ENCODE measurements around the gene SLC25A33.

DNA sequence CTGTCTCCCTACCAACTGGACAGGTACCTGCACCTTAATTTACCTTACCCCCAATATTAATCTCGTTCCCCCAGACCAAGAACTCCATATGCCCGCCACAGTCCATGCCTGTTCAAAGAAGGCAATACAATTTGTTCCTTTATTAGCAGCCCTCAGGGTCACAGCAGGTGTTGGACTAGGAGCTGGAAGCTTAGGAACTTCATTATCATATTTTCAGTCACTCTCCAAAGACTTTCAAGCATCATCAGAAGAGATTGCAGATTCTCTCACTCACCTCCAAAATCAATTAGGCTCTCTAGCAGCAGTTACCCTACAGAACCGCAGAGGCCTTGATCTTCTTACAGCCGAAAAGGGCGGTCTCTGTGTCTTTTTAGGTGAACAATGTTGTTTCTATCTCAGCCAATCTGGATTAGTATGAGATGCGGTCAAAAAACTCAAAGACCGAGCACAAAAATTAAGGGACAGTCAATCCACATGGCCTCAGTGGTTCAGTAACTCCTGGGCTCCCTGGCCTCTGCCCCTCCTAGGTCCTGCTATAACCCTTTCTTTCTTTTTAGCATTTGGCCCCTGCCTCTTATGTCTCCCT is 19.0 kb upstream of the CA6 start:
- PRO-cap, 4 experiments = no peak in any of the 4 experiments
- RAMPAGE, long total RNA, 2 experiments = no peak in any of the 2 experiments
- RRBS = no CpG with 5 or more reads among the region's 7 CpGs

DNA sequence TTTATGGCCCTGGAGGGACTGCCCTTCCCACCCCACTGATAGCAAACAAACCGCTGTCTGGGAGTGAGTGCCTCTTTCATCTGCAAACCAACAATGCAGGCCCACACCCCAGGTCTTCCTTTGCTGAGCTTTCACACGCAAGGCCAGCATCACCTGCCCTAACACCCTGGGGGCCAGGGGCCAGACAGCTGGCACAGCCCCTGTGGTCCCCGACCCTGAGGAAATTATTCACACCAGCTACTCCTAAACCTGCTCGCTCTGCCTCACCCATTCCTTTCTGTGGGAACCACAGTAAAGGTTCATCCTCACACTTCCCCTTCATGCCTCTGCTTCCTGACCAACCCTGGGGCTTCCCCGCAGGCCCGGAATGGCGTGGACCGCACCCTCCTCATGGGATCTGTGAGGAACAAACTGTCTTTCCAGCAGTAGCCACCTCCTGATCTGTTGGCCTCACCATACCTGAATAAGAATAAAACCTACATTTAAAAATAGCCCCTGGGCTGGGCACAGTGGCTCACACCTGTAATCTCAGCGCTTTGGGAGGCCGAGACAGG is 15.3 kb downstream of the SLC2A7 start:
- PRO-cap, 4 experiments = peak in 1 of 4 experiments; most common minus-strand start position 279 of the sequence (in 1)
- RAMPAGE, long total RNA, 2 experiments = no peak in any of the 2 experiments
- RRBS = no CpG with 5 or more reads among the region's 10 CpGs

DNA sequence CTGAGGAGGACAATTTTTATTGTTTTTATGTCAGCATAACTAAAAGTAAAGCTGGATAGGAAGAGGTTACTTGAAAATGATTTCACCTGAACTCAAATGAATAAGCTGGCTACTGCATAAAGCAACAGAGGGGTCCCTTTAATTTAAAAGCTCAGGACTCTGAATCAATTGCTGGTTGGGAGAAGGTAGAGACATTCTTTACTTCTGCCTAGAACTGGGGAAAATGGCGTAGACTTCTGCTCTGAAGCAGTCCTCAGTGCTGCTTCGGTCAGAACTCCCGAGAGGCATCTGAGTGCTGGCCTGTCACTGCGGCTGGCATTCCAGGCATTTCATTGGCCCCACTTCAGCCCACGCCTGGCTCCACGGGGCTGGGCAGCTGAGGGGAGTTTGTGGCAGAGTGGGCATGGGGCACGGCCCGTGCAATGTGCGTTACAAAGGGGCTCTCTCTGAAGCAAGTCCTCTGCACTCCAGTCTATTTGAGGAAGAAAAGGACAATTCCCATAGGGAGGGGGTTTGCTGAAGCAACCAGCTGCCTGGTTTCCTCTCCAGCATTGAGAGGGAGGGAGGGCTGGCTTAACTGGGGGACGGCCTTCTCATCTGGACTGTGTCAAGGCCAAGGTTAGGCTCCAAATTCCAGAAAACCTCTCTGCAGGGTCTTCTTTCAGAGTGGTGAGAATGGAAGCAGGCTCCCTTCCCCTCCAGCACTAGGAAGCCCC is 20.9 kb upstream of the GPR157 start:
- PRO-cap, 4 experiments = no peak in any of the 4 experiments
- RAMPAGE, long total RNA, 2 experiments = no peak in any of the 2 experiments
- RRBS = no CpG with 5 or more reads among the region's 10 CpGs

GRCh38 chr1:9151400-9152009 is 22.6 kb upstream of the GPR157 start:
- PRO-cap, 4 experiments = no peak in any of the 4 experiments
- RAMPAGE, long total RNA, 2 experiments = no peak in any of the 2 experiments
- RRBS = no CpG with 5 or more reads among the region's 18 CpGs

DNA sequence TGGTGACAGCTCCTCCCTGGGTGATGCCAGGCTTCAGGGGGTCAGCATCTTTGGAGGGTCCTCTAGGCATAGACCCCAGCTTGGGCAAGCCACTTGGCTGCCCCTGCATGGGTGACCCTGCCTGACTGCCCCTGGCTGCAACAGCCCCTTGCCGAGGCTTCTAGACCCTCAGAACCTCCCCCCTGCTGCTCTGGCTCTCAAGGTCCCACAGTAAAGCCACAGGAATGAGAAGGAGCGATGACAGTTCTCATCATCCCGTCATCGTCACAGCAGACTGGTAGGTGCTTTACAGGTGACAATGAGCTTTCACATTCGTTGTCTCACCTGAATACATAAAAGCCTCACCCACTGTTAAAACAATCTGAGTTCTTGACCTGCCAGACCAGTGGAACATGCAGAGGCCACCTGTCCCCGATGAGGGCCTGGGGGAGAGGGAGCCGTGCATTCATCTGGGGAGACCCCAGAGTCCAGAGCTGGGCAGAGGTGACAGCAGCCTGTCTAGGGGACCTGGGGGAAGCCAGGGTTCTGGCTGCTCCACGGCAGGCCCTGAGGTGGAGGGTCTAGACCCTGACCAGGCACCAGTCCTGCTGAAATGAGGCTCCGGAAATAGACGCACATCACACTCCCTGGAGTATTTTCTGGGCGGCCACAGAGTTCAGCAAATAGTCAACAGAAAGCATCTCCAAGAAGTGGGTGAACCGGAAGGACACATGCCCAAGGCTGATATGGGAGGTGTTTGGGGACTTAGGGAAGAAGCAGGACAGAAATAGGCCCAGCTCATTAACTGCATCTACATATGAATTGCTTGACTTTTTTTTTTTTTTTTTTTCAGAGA is 36.2 kb upstream of the GPR157 start:
- PRO-cap, 4 experiments = no peak in any of the 4 experiments
- RAMPAGE, long total RNA, 2 experiments = no peak in any of the 2 experiments
- RRBS = 57% methylated on average over 3 of the region's 12 CpGs

DNA sequence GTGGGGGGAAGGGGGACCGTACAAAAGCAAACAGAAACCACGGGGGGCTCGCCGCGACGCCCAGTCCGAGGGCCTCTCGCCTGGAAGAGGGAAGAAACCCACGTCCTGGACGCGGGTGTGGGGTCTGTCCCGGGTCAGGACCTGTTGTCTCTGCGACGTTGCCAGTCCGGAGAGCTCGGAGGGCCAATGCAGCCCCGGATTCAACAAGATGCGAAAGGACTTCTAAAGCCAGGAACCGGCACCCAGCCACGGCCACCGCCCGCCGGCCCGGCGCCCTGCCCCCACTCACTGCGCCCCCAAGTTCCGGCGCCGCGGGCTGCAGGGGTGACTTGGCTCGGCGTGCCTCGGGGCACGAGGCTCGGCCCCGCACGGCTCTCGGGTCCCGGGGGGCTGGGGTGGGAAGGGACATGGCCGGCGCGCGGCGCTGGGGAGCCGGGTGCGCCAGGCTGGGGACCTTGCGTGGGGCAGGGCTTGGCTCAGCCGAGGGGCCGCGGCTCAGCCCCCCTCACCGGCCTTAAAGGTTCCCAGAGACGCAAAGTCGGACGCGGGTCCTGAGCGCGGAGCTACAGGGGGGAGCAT is 51.8 kb upstream of the H6PD start:
- PRO-cap, 4 experiments = peak in 2 of 4 experiments; most common plus-strand start position 327 of the sequence (in 1); most common minus-strand start position 224 of the sequence (in 1)
- RAMPAGE, long total RNA, 2 experiments = no peak in any of the 2 experiments
- RRBS = 2% methylated on average over 24 of the region's 57 CpGs

DNA sequence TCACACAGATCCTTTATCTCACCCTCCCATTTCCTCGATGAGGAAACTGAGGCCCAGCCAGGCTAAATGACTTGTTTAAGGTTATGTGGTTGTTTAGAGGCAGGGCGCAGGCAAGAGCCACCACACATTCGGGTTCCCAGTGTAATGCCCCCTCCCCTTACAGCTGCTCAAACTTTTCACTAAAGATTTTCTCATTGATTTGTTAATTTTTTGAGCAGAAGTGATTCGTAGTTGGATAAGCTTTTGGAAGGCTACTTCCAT is 5.8 kb downstream of the H6PD start:
- PRO-cap, 4 experiments = no peak in any of the 4 experiments
- RAMPAGE, long total RNA, 2 experiments = no peak in any of the 2 experiments
- RRBS = no CpG with 5 or more reads among the region's 4 CpGs

DNA sequence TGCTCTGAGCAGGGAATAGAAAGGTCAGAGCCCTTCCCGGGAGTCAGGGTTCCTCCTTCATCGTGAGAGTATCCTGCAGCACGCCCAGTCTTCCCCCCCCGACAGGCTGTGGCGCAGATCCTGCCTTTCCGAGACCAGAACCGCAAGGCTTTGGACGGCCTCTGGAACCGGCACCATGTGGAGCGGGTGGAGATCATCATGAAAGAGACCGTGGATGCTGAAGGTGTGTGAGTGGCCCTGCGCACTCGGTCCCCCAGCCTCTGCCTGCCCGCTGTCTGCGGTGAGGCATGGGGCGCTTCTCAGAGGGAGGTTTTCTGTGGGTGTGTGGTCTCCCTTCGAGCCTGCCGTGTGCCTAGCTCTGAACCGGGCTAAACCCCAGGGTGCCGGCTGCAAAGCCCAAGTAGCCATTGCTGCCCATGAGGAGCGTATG is 12.3 kb downstream of the H6PD start:
- PRO-cap, 4 experiments = peak in 1 of 4 experiments; most common plus-strand start position 116 of the sequence (in 1)
- RAMPAGE, long total RNA, 2 experiments = no peak in any of the 2 experiments
- RRBS = no CpG with 5 or more reads among the region's 21 CpGs

DNA sequence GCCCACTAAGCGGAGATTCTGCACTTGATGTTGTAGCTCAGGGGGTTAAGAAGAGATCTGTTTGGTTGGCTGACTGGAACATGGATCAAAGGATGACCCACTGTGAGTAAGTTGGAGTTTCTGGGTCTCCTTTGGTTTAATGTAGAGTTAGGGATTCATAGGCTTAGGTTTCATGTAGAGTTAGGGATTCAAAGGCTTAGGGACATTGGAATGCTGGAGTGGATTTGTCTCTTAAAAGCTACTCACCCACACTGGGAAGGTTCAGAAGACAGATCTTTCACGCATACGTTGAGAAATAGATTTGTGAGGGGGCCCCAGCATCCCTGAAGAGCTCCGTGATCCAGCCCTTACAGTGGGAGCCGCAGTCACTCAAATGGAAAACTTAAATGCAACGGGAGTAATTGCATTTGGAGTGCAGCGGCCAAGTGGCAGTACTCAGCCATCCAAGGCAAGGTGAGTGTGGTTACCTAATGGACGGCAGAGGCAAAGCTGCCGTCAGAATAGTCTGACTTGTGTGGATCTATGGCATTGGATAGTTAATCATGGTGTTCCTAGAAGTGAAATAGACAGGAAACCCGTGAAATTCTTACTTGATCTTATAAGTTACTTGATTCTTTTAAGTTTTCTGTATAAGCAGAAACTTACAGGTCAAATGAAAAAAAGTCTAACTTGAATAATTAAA is 5.1 kb downstream of the SPSB1 start:
- PRO-cap, 4 experiments = no peak in any of the 4 experiments
- RAMPAGE, long total RNA, 2 experiments = start-site peak on the plus strand in 1 of 2 experiments, centred at position 406 of the sequence, 11 reads per replicate
- RRBS = no CpG with 5 or more reads among the region's 10 CpGs

- PRO-cap, 4 experiments = no peak in any of the 4 experiments
- RAMPAGE, long total RNA, 2 experiments = no peak in any of the 2 experiments
- RRBS = no CpG with 5 or more reads among the region's 17 CpGs
These were observed 45.1 kb downstream of the SPSB1 start for GRCh38 chr1:9337599-9338355.

GRCh38 chr1:9340241-9340728 is 47.6 kb downstream of the SPSB1 start:
- PRO-cap, 4 experiments = no peak in any of the 4 experiments
- RAMPAGE, long total RNA, 2 experiments = no peak in any of the 2 experiments
- RRBS = no CpG with 5 or more reads among the region's 20 CpGs

GRCh38 chr1:9379968-9380406 is 87.3 kb downstream of the SPSB1 start:
- PRO-cap, 4 experiments = no peak in any of the 4 experiments
- RAMPAGE, long total RNA, 2 experiments = no peak in any of the 2 experiments
- RRBS = no CpG with 5 or more reads among the region's 14 CpGs

DNA sequence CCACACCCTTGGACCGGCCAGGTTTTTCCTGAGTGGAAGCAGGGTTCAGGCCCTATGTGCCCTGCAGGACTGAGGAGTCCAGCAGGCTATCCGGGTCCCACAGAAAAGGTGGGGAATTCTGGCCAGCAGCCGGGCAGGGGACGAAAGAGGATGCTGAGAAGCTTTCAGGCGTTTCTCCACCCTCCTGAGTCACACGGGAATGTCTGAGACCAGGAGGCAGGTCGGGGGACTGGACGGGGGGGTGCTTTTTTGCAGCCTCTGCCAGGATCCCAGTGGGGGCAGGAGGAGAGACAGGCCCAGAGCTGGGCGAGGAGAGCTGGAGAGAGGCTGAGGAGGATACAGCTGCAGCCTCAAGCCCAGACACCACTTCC is 105.3 kb downstream of the SPSB1 start:
- PRO-cap, 4 experiments = peak in 2 of 4 experiments; most common plus-strand start position 299 of the sequence (in 2)
- RAMPAGE, long total RNA, 2 experiments = no peak in any of the 2 experiments
- RRBS = 10% methylated on average over 2 of the region's 9 CpGs

- PRO-cap, 4 experiments = no peak in any of the 4 experiments
- RAMPAGE, long total RNA, 2 experiments = no peak in any of the 2 experiments
- RRBS = 80% methylated on average over 1 of the region's 19 CpGs
These were observed 84.7 kb upstream of the SLC25A33 start for GRCh38 chr1:9454398-9455098.

- PRO-cap, 4 experiments = peak in 4 of 4 experiments; most common plus-strand start chr1:9539489 (in 4); most common minus-strand start chr1:9540021 (in 2)
- RAMPAGE, long total RNA, 2 experiments = no peak in any of the 2 experiments
- RRBS = 2% methylated on average over 26 of the region's 142 CpGs
These were observed at the start of gene SLC25A33 for GRCh38 chr1:9539314-9540465. SLC25A33 (plus strand) TSS chr1:9539465.

GRCh38 chr1:9551143-9551765 is 12.0 kb downstream of the SLC25A33 start:
- PRO-cap, 4 experiments = no peak in any of the 4 experiments
- RAMPAGE, long total RNA, 2 experiments = no peak in any of the 2 experiments
- RRBS = no CpG with 5 or more reads among the region's 7 CpGs

DNA sequence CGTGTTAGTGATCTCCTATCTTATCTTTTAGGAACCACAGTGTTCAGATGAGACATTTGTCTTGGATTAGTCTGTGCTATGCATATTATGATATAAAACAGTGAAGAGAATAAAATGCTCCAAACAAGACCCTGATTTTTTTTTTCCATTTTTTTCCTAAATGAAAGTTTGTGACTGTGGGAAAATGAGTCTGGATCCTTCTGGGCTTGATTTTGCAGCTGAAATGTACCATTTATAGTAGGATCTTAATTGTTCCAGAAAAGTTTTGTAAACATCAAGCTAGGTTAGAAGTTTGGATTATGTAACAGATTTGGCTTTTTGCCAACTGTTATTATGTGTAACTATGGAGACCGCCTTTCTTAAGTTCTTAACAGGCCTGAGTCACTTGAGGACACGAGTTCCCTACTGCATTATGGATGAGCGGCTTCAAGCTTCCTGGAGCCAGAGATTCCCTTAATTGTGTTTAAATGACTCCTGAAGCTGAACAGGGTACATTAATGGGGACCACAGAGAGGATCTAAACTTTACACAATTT is 22.1 kb downstream of the SLC25A33 start:
- PRO-cap, 4 experiments = peak in 2 of 4 experiments; most common plus-strand start position 396 of the sequence (in 2); most common minus-strand start position 208 of the sequence (in 1)
- RAMPAGE, long total RNA, 2 experiments = no peak in any of the 2 experiments
- RRBS = no CpG with 5 or more reads among the region's 4 CpGs

DNA sequence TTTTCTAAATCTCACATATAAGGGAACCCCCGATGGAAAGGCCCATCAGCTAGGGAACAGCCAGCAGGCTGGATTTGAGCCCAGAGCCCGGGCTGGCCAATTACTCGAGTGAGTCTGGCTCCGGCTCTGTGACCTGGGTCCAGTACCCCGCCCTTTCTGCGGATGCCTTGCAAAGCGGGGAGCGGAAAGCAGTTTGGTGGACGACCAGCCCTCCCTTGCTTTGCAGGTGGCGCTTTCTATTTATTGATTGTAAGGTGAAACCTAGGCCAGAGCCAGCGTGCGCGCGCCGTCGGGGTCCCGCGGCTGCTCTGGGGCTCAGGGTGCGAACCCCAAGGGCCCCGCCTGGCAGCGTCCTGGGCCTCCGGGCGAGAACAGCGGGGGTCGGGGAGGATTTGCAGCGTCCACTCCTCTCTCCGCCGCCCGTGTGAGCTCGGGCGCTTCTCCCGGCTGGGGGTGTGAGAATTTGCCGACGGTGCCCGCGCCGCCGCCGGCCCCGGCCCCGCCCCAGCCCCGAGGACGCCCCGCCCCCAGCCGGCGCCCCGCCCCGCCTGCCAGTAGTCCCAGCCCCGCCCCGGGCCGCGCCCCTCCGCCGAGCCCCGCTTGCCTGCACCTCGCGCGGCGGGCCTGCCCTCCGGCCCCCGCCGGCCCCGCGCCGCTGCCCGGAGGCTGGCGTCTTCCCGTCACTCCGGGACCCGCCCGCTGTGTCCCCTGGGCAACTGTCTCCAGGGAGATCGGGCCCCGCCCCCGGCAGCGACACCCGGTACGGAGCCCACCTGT is 37.6 kb downstream of the PIK3CD start:
- PRO-cap, 4 experiments = peak in 4 of 4 experiments; most common plus-strand start position 583 of the sequence (in 2); most common minus-strand start position 439 of the sequence (in 2)
- RAMPAGE, long total RNA, 2 experiments = no peak in any of the 2 experiments
- RRBS = 1% methylated on average over 46 of the region's 77 CpGs

- PRO-cap, 4 experiments = no peak in any of the 4 experiments
- RAMPAGE, long total RNA, 2 experiments = start-site peak on the minus strand in 1 of 2 experiments, at chr1:9731783-9731796 at its widest, 23 reads per replicate
- RRBS = no CpG with 5 or more reads among the region's 26 CpGs
These were observed 80.2 kb downstream of the PIK3CD start for GRCh38 chr1:9731506-9732289.

DNA sequence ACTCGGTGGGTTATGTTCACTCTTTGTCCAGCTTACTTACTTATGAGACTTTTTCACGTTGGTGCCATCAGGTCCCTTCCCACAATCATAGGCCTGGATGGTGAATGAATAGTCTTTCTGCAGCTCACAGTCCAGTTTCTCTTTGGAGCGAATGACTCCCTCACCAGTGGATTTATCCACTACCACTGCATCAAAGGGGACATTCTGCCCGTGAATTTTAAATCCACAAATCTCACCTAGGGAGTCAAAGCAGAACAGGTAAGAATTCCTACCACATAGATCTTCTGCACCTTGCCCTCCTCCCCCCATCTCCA is 68.7 kb downstream of the CLSTN1 start:
- PRO-cap, 4 experiments = no peak in any of the 4 experiments
- RAMPAGE, long total RNA, 2 experiments = start-site peak on the minus strand in 1 of 2 experiments, centred at position 167 of the sequence, 45 reads per replicate
- RRBS = no CpG with 5 or more reads among the region's 4 CpGs

Measured in uterus (tissue), 7 donors.